ENCODE data around the genes KXD1, COMP, UPF1 and HOMER3.

- PRO-cap = no peak
- RRBS, 2 experiments = 2% methylated on average over 16 of the region's 35 CpGs
Observed at GRCh38 chr19:18521156-18521712, 636 bp downstream of the ELL start.

DNA sequence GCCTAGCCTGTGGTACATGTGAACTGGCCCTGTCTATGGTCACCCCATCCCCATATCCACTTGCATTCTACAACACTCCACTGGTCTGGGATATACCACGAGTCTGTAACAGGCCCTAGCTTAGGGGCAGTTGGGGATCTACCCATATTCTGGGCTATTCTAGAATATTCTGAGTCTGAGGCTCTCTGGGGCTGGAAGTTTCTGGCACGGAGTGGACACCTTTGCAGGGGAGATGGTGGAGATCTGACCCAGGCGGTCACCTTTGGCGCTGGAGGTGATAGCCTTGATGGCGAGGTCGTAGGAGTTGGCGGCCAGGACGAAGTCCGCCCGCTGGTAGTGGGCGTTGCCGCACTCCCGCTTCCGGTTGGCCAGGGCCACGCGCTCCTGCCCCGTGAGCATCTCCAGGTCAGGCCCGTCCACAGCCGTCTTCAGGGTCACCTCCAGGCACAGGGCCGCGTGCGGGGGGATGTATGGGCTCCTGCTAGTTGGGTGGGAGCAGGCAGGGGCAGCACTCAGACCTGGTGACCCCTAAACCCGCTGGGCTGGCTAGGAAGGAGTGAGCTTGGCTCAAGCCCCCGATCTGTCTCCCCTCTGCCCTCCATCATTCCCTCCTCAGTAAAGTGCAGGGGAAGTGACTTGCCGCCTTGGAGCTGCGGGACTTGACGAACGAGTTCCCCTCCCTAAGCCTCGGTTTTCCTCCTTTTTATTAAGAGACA lies 5.3 kb downstream of the FKBP8 start:
- PRO-cap = no peak
- RRBS, 2 experiments = no CpG with 5 or more reads among the region's 29 CpGs

DNA sequence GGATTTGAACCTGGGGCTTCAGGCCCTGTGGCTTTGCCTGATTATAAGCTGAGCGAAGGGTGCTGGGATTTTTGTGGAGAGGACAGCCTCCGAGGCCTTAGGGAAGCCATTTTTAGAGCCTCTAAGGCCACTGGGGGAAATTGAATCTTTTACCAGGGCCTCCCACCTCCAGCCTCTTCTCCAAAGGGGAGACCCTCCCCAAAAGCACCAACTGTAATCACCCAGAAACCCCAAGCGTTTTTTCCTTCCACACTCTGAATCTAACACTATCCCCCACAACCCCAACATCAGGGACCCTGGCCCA lies 1.1 kb downstream of the FKBP8 start:
- PRO-cap = no peak
- RRBS, 2 experiments = no CpG with 5 or more reads among the region's 3 CpGs

GRCh38 chr19:18557347-18558133 lies at the start of gene KXD1:
Gene KXD1, plus strand, starts transcription at chr19:18557870.
- PRO-cap = bidirectional peak, plus-strand start at chr19:18557879, minus-strand start at chr19:18557495
- RRBS, 2 experiments = 2 to 3% methylated on average over 14 to 21 of the region's 60 CpGs

GRCh38 chr19:18560224-18560639 lies 2.6 kb downstream of the KXD1 start:
- PRO-cap = no peak
- RRBS, 2 experiments = no CpG with 5 or more reads among the region's 7 CpGs

GRCh38 chr19:18588926-18589803 lies 567 bp downstream of the REX1BD start:
- PRO-cap = bidirectional peak, plus-strand start at chr19:18589046, minus-strand start at chr19:18589079
- RRBS, 2 experiments = under 1 to 1% methylated on average over 12 to 42 of the region's 76 CpGs

DNA sequence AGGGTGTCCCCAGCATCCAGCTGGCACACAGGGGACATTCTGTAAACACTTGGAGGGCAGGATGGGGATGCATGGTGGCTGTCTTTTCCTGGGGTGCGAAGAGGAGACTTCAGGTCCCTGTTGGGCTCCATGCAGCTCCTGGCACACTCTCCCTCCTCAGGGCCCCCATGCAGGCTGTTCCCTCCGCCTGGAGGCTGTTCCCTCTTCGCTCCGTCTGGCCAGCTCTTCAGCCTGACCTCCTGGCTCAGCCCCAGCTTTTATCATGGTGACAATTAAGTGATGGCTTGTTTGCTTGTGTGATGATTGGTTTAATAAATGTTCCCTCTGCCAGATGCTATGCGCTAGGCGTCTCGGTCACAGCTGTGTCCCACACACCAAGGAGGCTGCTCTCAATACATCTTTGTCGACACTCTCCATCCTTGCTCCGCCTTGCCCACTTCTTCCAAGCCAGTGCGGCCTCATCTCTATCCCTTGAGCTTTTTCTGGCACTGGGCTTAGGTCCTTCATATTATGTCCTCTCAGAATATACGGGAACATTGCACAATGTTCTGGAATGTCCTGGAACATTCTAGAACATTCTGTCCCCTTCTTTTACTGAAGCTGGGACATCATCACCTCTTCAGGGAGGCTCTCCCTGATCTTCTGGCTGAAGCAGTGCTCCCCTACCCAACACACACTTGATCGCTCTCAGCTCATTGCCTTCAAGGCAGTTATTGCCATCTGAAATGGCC lies 7.2 kb upstream of the KLHL26 start:
- PRO-cap = no peak
- RRBS, 2 experiments = no CpG with 5 or more reads among the region's 12 CpGs

DNA sequence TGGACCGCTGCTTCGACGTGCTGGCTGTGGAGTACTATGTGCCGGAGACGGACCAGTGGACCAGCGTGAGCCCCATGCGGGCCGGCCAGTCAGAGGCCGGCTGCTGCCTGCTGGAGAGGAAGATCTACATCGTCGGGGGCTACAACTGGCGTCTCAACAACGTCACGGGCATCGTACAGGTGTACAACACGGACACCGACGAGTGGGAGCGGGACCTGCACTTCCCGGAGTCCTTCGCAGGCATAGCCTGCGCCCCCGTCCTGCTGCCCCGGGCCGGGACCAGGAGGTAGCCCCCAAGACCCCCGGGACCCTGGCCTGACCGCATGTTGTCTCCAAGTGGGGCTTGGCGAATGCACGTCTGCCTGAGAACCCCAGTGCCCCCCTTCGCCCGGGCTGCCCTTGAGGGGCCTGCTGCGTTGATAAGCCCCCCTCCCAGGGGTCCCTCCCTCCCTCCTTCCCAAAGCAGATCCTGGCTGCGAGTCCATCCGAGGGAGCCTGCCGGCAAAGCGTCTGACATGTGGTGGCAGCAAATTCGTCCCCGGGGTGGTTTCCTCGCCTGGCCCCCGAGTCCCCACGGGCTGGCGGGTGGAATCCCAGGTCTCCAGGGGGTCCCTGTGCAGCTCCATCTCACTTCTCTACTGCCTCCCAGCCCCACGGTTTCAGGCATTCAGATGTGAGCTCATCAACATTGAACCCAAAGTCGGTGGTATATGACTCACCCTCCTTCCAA lies 14.4 kb upstream of the CRTC1 start:
- PRO-cap = no peak
- RRBS, 2 experiments = 95 to 96% methylated on average over 15 of the region's 44 CpGs

- PRO-cap = no peak
- RRBS, 2 experiments = 21 to 28% methylated on average over 4 to 5 of the region's 29 CpGs
Observed at GRCh38 chr19:18761479-18762384, 29.4 kb downstream of the COMP start.

DNA sequence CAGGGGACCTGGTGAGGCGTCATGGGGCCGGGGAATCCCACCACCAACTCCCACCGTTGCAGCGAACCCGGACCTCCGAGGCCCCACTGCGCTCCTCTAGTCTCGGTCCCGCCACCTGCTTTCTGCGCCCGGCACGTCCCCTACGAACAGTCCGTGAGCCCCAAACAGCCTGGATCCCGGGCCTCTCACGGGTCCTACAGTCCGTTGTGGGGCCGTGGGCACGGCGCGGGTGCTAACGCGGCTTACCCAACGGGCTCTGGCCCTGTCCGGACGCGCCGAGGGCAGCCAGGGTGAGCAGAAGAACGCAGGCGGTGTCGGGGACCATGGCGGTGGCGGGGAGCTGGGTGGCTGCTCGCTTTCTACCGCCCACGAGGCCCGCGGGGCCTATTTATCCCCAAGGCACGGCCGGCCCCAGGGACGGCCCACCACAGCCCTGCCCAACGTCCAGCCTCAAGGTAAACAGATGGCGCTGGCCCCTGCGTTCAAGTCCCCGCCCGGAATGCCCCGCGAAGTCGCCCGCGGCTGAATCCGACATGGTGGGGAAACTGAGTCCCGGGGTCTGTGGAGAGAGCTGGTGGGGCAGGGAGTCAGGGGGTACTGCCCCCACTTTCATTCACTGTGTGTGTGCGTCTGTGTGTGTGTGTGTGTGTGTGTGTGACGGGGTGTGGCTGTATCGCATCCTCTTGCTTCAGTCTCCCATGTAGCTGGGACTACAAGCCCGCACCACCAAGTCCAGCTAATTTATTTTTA lies at the start of gene COMP:
Gene COMP, minus strand, starts transcription at position 361 of the 750 bp plus-strand sequence.
- PRO-cap = no peak
- RRBS, 2 experiments = 10% methylated on average over 30 to 32 of the region's 57 CpGs

DNA sequence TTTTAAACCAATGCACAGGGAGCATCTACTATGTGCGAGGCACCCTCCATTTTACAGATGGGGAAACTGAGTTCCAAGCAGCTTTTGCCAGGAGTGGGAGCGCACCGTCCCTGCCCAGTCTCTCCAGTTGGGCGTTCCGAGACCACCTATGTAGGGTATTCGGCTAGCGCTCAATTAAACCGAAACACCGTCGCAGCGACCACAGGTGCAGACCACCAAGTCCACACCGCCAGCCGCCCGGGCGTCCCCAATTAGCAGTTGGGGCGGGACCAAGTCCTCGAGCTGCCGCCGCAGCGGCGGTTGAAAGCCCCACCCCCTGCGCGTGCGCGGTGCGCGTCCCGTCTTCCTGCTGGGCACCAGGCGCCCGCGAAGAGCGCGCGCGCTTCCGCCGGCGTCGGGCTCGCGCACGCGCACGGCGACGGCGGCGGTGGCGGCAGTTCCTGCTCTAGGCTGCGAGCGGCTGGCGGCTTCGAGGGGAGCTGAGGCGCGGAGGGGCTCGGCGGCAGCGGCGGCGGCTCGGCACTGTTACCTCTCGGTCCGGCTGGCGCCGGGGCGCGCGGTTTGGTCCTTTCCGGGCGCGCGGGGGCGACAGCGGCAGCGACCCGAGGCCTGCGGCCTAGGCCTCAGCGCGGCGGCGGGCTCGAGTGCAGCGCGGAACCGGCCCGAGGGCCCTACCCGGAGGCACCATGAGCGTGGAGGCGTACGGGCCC lies at the start of gene UPF1:
Gene UPF1, plus strand, starts transcription at position 436 of the 710 bp plus-strand sequence.
- PRO-cap = bidirectional peak, plus-strand start at position 436 of the sequence, minus-strand start at position 249 of the sequence
- RRBS, 2 experiments = 0 to 2% methylated on average over 16 of the region's 90 CpGs

DNA sequence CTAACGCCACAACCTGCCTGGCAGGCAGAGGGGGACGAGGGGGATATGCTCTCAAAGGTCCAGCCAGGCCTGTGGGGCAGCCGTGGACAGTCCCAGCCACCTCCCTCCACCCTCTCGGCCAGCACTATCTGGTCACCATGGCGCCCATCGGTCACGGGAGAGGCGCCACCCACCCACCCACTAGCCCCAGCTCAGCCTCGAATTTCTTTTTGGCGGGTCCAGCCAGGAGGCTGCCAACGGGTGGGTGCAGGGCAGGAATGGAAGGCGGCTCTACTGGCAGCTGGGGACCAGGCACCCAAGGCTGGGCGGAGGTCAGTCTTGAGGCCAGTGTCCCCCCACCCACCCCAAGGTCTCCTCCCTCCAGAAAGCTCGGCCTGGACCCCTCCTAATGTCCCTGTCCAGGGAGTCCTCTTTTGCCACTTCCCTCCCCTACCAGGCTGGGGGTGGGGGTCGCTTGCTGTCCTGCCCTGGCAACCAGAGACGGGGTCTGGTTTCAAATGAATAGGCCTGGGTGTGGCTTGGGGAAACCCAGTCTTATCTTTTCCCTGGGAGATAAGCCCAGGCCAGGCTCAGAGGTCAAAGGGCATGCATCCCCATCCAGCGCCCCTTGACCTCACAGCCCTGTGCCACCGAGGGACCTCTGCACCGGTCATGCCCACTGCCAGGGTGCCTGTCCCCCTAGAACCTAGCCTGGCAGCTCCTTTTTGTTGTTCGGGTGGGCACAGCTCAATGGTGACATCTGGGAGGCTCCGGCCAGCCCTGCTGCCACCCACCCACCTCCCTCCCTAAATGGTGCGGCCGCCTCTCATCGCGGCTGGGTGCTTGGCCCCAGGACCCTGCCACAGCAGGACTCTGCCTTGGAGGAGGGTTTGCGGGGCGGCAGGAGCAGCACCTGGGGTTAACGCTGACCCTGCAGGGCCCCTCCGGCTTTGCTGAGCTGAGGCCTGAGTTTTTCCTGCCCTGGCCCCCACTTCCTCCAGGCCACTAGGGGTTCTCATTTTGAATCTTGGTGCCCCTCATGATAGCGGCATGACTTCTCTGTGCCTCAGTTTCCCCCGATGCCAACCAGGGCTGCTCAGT lies 2.6 kb upstream of the CERS1 start:
- PRO-cap = no peak
- RRBS, 2 experiments = 38% methylated on average over 2 of the region's 31 CpGs; no CpG with 5 or more reads in 1 of the 2 experiments

DNA sequence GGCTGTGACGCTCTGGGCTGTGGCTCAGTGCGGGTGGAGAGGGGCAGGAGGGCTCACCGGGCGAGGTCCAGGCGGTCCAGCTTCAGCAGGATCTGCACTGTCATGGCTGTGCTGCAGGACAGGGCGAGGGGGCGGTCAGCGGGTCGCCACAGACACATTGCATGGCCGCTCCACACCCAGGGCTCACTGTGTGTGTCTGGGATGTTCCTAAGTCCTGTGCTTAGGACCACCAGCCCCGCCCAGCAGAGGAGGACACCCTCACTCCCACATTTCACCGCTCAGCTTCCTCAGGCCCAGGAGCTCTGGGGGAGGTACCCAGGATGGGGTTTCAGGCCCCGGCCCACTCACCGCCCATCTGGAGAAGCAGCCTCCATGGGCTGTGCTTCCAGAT lies 9.6 kb upstream of the CERS1 start:
- PRO-cap = no peak
- RRBS, 2 experiments = 87% methylated on average over 2 of the region's 14 CpGs; no CpG with 5 or more reads in 1 of the 2 experiments

- PRO-cap = unidirectional peak, minus-strand start at chr19:18941196
- RRBS, 2 experiments = 1 to 3% methylated on average over 52 to 56 of the region's 87 CpGs
Observed at GRCh38 chr19:18940690-18941772, at the start of gene HOMER3. Gene HOMER3, minus strand, starts transcription at chr19:18941217.

DNA sequence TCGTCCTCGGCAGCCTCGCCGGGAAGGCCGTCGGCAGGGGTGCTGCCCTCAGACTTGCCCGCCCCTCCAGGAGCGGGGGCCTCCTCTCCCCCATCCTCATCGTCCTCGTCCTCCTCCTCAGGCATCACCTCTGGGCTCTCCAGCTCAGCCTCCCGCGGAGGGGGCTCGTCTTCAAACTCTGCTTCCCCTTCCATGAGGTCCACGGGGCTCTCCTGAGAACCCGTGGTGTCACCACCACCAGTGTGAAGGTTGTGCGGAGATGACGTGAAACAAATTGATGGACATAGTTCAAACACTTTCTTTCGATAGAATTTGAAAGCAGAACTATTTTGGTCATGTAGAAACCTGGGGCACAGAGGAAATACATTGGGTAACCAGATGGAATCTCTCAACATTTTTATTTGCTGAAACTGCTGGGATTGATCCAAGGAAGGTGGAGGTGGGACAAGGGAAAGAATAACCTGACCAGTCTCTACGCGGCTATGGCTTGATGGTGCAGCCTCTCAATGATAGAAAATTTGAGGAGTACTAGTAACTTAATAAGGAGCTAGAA lies 28.9 kb downstream of the SUGP2 start:
- PRO-cap = no peak
- RRBS, 2 experiments = no CpG with 5 or more reads among the region's 20 CpGs

DNA sequence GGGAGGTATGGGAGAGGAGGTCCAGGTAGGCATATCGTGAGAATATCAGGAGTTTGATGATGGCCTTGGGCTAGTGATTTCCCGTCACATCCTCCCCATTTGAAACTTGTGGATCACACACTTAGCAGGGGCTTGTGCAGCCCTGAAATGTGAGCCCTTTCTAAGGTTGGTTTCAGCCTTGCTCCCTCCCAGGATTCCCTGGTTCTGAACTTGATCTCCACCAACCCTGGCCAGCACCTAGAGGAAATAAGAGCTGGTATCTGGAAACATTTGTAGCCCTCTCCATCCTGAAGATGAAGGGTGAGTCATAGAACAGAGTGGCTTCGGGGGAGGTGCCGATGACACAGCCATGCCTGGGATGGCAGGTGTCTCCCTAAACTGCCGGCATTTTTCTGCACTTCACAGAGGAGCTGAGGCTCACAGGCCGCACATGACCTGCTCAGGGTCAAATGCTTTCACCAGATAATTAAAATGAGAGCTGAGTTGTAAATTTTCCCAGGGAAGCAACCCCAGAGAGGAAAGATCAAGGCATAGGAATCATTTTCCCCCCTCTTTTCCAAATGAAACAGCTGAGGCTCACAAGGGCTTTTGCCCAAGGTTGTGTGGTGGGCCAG lies 1.4 kb upstream of the SLC25A42 start:
- PRO-cap = no peak
- RRBS, 2 experiments = no CpG with 5 or more reads among the region's 6 CpGs

- PRO-cap = no peak
- RRBS, 2 experiments = no CpG with 5 or more reads among the region's 14 CpGs
Observed at GRCh38 chr19:19098633-19099144, 34.9 kb downstream of the SLC25A42 start.

DNA sequence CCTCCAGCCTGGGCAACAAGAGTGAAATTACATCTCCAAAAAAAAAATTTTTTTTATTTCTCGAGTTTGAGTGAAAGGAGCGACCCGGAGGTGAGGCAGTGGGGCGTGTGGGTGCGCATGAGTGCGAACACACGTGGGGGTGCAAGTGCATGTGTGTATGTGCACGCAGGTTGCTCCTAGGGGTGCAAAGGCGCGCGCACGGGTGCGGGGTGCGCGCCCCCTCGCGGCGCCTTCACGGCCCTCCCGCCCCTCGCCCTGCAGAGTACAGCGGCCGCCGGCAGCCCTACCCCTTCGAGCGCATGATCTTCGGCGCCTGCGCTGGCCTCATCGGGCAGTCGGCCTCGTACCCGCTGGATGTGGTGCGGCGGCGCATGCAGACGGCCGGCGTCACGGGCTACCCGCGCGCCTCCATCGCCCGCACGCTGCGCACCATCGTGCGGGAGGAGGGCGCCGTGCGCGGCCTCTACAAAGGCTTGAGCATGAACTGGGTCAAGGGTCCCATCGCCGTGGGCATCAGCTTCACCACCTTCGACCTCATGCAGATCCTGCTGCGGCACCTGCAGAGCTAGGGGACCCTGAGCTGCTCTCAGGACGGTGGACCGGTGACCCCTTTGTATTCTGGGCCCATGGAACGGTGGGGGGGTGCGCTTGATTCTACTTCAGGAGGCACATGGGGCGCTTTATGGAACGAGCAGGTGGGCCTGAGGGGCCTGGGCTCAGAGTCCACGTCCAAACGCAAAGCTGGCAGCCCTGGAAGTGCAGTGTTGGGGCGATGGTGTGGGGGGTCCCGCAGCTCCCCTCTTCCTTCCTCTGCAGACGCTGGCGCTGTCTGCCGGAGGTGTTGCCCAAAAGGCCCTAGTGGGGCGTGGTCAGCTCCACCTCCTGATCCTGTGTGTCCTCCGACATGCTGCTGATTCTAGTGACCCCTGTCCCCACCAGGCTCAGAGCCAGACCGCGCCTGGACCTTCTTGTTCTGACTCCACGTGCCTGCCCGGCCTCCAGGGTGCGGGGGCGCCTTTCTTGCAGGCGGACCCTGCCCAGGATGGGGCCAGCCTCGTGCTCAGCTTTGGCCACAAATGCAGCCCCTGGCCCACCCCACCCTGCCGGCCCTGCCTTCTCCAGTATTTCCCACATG lies 27.6 kb downstream of the TMEM161A start:
- PRO-cap = no peak
- RRBS, 2 experiments = 3% methylated on average over 13 of the region's 81 CpGs; no CpG with 5 or more reads in 1 of the 2 experiments

- PRO-cap = no peak
- RRBS, 2 experiments = no CpG with 5 or more reads among the region's 9 CpGs
Observed at GRCh38 chr19:19112818-19113720, 25.2 kb downstream of the TMEM161A start.

DNA sequence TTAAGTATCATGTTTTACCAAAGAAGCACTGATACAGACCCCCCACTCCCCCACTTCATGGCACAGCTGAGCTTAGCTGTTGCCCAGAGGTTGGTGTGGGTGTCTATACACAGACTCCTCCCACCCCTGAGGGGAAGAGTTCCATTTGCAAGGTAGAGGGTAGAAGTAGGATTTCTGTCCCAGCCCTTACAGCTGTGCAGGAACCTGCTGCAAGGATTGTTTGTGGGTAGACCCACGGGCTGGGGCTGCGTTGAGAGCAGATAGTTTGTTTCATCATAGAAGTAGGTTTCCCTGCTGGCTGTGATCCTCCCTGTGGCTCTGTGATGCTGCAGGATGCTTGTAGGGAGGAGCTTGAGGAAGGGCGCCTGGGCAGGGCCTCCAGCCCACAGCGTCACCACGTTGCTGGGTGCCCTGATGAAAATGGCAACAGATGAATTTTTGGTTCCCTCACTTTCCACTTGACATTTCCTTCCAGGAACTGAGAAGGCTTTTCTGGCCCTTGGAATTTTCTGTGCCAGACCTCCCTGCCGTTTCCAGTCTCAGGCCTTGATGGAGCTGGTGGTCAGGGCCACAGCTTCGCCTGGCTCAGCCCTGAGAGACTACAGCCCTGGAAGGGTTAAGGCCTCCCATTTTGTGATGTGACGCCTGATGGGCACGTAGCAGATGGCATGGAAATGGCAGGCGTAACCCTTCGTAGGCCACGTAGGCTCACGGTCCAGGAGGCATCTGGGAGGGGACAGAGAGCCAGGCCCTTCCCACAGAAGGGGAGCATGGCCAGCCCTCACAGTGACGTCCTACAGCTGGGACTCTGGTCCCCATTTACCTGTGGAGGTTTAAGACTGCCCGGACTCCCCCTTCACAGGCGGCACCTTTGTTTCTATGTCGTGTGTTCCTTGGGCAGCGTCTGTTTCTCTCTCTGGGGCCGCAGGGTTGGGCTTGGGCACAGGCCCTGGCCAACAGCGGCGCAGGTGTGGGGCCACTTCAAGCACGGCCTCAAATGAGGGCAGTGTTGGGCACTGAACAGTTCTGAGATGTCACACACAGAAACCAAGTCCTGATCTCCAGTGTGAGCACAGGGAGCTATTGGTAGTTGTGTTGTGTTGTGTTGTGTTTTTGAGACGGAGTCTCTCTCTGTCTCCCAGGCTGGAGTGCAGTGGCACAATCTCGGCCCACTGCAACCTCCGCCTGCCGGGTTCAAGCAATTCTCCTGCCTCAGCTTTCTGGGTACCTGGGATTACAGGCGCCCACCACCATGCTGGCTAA lies 42.3 kb downstream of the GATAD2A start:
- PRO-cap = no peak
- RRBS, 2 experiments = no CpG with 5 or more reads among the region's 27 CpGs

Data from astrocyte (in vitro differentiated cells and primary cell).